UCH-1 (cell line): Measurements from ENCODE around the genes OR2M3, OR2T27 and ZNF692.

DNA sequence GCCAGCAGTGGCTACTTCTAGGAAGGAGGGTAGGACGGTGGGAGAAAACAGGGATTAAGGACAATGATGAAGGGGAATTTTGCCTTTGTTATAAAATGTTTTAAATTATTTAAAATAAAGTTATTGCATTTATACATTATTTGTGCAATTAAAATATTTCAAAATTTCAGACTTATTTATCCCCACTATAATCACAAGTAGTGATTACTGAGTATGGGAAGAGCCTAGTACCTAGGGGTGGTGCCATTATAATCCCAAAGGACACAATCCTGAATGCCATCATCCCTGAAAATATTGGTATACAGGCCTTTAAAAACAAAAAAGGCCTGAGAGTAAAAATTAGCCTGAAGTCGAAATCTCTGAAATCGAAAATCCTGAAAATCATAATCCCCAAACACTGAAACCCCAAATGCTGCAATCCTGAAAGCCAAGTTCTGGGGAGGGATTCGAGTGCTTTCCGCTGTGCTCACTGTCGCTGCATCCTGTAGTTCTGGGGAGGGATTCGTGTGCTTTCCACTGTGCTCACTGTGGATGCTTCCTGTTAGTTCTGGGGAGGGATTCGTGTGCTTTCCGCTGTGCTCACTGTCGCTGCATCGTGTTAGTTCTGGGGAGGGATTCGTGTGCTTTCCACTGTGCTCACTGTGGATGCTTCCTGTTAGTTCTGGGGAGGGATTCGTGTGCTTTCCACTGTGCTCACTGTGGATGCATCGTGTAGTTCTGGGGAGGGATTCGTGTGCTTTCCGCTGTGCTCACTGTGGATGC lies 435.6 kb downstream of the SMYD3 start:
- RRBS, result no CpG with 5 or more reads among the region's 16 CpGs

DNA sequence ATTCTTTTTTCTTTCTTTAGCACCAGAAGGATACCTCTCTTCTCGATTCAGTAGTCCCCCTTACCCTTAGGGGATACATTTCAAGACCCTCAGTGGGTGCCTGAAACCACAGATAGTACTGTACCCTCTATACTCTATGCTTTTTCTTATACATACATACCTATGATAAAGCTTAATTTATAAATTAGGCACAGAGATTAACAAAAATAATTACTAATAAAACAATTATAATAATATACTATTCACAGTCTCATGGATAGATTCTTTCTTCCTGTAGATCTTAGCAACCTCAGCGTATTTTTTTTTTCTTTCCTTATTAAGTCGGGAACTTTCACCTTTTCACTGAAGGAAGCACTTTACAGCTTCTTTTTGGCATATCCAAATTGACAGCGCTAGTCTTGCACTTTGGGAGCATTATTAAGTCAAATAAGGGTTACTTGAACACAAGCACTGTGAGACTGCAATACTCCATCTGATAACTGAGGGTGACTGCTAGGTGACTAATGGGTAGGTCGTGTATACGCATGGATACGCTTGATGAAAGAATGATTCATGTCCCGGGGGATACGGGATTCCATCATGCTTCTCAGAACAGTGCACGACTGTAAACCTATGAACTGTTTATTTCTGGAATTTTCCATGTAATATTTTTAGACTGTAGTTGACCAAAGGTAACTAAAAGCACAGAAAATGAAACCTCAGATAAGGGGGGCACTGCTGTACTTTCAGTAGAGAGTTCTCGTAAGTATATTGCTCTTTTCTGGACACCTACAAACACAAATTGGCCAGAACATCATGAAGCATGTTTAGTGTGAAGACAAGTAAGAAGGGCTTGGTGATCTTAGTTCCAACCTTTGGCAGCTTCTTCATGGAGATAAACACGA lies 364.8 kb downstream of the SMYD3 start:
- RRBS, result no CpG with 5 or more reads among the region's 12 CpGs

GRCh38 chr1:246203482-246203948 lies 303.6 kb downstream of the SMYD3 start:
- RRBS, result no CpG with 5 or more reads among the region's 5 CpGs

DNA sequence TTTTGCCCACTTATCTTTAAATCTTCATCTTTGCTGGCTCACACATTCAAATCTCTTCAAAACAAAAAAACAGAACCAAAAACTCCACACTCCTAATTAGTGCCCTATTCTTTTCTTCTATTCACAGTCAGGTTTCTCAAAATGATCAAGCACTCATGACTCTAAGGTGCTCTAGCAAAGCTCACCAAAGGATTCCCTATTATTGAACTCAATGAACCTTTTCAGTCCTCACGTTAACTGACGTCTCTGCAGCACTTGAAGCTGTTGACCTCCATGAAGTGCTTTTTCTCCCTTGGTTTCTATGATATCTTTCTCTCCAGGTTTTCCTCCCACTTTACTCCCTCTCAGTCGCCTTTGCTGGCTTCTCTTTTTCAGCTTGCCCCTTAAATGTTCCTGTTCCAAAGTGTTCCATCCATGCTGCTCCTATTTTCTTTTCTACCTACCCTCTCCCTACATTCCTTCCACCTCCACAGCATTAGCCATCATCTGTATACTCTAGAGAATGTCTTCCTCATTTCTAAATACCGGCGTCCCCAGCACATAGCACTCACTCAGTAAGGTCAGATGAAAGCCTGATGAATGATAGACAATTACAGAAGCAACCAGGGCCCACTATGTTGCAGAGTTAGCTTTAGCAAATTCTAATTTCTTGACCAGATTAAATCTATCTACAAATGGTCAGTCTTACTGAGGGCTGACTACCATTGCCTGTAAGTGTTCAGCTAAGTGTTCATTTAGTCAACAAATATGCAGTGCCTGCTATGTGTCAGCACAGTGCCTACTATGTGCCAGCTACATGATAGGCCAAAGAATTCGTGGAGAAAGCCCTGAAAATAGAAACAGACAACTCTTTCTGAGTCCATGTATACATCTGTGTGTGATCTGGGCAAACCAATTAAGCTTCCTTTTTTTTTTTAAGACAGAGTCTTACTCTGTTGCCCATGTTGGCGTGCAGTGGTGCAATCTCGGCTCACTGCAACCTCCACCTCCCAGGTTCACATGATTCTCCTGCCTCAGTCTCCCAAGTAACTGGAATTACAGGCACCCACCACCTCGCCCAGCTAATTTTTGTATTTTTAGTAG lies 213.0 kb downstream of the SMYD3 start:
- RRBS, result no CpG with 5 or more reads among the region's 9 CpGs

DNA sequence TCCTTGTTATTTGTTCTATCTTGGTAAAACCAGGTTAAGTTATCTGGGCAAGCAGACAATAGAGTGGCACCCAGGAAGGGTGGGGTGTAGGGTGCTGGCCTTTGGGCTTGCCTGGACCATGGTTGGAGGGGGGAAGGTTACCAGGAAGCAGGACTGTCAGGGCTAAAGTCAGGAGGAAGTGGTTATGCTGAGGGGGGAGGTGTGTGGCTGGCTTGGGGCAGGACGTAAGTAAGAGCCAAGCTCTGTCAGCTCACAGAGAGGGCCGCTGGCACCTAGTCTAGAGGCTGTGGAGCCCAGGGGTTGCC lies 20.3 kb upstream of the SMYD3 start:
- RRBS, result no CpG with 5 or more reads among the region's 2 CpGs

- RRBS, result no CpG with 5 or more reads among the region's 2 CpGs
Observed at GRCh38 chr1:246677655-246678281, 46.4 kb upstream of the SCCPDH start.

DNA sequence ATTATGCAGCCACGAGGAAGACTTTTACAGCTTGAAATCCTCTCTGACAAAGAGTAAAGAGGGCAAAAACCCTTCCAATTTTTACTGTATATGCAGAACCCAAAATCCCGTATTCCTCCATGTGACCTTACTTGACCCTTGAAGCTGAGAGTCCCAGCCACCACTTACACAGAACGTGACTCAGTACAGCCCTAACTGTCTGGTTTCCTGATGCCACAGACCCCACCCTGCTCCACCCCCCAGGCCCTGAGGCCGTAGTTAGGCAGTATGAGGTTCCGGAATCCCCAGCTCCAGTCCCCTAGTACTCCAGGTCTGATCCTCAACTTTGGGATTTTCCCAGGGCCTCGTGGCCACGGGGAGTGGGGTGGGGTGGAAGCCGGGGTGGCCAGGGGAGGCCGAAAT lies 70.6 kb downstream of the SCCPDH start:
- RRBS, result 33% methylated on average over 5 of the region's 9 CpGs

DNA sequence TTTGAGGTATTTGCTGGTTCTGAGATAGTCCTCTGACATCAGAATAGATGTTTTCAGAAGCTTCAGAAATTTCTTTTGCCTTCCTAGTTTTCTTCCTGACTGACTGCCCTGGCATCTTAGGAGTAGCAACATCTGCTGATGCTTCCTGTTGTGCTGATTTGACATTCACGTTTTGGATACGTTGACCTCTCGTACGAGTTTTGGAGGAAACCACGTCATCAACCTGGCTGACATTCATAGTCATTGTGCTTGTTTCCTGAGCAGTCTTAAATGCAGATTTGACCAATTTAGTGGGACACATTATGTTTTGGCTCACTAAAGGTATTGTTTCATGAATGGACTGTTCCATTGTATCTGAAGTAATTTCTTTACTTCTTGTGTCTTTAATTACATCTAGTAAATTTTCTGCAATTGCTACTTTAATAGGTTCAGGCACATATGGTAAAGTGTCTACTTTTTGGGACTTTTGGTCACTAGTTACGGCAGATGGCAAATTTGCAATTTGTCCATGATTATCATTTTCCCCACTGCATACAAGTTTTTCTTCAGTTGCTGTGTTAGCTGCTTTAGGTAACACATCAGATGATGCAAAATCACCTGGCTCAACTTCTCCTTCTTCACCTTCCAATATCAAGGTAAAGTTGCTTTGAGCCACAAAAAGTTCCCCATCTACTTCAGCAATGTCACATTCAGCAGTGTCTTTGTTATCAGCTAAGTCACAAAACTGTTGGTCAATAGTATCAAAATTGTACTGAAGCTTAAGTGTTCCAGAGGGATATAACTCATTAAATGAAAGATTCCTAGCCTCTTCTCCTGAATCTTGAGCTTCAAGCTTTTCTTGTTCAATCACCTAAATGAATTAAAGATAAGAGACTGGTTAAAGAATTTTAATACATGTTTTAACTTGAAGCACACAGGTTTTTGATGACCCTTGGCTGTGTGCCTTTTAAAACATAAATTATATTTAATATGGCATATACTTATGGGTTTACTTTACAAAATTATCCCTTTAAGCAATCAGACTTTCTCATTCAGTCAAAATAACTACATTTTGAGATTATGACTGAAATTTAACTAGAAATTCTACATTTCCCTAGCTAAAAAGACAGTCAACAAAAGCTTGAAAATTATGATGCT lies 80.8 kb downstream of the AHCTF1 start:
- RRBS, result no CpG with 5 or more reads among the region's 6 CpGs

GRCh38 chr1:246884899-246885872 lies 46.6 kb downstream of the AHCTF1 start:
- RRBS, result no CpG with 5 or more reads among the region's 6 CpGs

DNA sequence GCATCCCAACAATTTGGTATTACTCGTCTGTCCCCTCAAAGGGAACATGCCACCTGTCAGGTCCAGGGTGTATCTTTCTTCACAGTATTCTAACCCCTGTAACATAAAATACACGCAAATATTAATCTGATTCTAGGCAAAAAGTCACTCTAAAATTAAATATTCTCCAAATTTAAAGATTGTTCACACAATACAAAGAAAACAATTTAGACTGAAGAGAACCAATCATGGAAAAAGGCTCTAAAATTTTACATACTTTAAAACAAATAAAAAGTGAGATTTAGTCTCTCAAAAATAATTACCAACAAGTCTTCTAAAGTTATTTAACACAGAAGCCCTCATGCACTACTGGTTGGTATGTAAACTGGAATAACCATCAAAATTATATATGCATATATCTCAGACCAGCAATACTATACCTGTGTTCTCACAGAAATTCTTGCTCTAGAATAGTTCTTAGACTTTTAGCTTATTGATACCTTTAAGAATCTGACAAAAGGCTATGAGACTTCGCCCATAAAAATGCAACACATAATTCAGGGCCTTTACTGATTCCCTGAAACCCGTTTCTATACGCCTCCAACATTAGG lies 29.1 kb downstream of the AHCTF1 start:
- RRBS, result no CpG with 5 or more reads among the region's 5 CpGs

DNA sequence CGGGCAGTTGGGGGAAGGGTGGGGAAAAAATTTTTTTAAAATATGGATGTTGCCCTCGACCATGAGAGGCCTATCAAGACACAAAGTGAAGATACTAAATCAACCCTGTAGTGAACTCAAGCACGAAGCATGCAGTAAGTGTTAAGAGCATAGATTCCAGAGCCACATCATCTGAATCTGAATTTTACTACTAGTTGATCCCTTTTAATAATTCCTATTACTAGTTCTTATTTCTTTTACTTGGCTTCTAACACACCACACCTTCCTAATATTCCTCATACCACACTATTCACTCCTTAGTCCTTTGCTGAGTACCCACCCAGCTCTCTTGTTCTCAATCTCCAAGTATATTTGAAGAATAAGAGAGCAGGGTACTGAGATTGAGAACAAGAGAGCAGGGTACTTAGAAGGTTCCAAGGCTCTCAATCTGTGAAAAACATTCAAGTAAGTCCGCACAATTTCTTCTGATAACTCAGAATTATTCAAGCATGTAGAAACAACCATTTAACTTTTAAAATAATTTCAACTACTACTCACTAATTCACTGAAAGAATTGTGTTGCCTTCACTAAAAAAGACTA lies 27.1 kb downstream of the AHCTF1 start:
- RRBS, result no CpG with 5 or more reads among the region's 4 CpGs

DNA sequence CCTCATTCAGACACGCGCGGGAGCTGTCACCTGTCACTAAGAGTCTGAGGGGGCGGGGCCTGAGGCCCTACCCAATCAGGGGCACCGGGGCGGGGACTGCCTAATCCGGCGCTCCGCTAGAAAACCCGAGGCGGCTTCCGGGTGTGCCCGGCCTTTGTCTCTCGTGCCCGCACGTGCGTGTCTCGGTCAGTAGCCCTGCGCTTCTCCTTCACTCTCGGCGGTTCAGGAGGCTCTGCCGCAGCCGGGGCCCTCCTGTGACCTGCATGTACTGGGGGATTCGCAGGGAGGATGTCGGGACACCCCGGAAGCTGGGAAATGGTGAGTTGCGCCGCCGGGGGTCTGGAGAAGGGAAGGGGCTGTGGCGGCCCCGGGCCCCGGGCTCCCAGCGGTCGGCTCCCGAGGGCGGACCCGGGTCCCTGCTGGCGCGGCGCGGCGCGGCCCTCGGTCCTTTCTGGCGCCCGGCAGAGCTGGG lies 22.2 kb upstream of the ZNF669 start:
- RRBS, result no CpG with 5 or more reads among the region's 46 CpGs

- RRBS, result no CpG with 5 or more reads among the region's 6 CpGs
Observed at GRCh38 chr1:247243433-247243897, 71.6 kb upstream of the ZNF124 start.

DNA sequence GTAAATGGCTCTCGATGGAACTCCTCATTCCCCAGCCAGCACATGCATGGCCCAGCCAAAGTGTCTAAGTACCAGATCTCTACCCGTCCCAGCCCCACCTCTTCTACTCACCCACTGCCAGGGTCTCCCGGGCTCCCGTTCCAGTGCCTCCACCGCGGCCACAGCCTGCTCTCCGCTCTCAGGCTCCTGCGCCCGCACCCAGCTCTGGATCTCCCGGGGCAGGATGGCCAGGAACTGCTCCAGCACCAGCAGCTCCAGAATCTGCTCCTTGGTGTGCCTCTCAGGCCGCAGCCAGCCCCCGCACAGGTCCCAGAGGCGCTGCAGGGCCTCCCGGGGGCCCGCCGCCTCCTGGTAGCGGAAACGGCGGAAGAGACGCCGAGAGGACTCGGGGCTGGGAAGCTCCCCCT lies 2.6 kb downstream of the ZNF496 start:
- RRBS, result 96% methylated on average over 7 of the region's 22 CpGs

GRCh38 chr1:247445883-247446214 lies 12.1 kb downstream of the OR2B11 start:
- RRBS, result no CpG with 5 or more reads among the region's 6 CpGs

- RRBS, result no CpG with 5 or more reads among the region's 2 CpGs
Observed at GRCh38 chr1:248197054-248197391, at the start of gene OR2M3. Gene OR2M3, plus strand, starts transcription at chr1:248197265.

DNA sequence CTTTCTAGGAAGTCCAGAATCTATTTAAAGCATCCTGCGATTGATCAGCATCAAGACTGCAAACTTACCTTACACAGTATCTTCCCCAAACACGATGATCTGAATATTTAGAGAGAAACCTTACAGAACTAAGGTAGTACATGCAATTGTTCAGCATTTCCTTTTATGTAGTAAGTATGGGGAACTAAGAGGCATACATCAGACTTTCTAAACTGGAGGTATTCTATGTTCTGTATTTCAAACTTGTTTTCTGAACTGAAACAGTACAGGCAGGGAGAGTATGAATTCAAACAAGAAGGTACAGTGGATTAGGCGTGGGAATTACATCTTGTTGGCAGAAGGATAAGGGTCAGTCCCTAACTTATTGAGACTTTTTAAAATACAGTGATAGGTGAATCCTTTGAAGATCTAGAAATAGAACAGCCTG lies at the start of gene OR2T27:
TSS of gene OR2T27 (minus strand) at position 153 of the 427 bp plus-strand sequence.
- RRBS, result no CpG with 5 or more reads among the region's 3 CpGs

DNA sequence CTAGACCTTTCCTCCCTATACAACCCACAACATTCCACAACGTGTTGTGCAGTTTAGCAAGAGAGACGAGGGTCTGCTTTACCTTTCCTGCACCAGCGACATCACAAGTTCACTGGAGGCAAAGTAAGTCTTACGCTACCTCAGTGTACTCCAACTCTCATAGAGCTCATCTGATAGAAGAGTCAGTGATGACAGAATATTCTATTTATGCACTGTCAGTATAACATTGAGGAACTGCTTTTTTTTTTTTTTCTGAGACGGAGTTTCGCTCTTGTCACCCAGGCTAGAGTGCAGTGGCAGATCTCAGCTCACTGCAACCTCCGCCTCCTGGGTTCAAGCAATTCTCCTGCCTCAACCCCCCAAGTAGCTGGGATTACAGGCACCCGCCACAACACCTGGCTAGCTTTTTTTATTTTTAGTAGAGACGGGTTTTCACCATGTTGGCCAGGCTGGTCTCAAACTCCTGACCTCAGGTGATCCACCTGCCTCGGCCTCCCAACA lies 3.2 kb downstream of the SH3BP5L start:
- RRBS, result no CpG with 5 or more reads among the region's 10 CpGs

GRCh38 chr1:248858439-248859439 lies at the start of gene ZNF692:
Gene ZNF692, minus strand, starts transcription at chr1:248859085.
- RRBS, result 3% methylated on average over 27 of the region's 72 CpGs